ENCODE results near the gene TUBB2B.

DNA sequence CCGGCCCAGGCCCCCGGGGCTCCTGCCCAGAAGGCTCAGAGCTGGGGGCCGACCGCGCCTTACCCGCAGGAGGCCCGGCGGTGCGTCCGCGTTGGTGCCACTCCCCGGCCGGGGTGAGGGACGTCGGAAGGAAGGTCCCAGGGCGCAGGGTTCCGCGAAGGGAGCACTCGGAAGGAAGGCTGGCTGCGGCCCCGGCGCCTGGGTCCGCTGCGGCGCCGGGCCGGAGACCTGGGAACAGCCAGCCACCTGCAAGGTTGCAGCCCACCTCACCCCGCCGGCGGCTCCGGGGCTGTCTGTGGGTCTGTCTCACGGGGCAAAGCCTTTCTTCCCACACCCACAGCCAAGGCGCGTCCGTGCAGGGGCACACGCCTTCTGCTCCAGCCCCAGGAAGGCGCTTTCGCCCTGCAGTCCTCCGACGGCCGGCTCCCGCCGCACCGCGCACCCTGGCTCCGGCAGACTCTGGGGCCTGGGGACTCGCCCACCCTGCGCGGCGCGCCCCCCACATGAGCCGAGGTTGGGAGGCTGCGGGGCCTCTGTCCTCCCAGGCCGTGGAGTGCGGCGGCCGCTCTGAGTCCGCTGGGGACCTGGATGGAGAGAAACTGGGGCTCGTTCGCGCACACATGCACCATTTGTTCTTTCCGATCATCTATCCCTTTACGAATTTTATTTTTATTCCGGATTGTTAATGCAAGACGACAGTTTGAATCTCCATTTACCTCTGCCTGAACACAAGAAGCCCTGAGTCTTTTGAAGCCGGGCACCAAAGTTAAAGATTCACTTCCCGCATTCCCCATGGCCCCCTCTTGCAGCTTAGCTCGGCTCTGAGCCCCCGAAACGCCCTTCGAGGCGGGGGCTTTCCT, 4.6 kb upstream of the FOXC1 start:
- PRO-cap: no peak

- PRO-cap: no peak
Observed at GRCh38 chr6:1617333-1618108, 7.8 kb downstream of the FOXC1 start.

DNA sequence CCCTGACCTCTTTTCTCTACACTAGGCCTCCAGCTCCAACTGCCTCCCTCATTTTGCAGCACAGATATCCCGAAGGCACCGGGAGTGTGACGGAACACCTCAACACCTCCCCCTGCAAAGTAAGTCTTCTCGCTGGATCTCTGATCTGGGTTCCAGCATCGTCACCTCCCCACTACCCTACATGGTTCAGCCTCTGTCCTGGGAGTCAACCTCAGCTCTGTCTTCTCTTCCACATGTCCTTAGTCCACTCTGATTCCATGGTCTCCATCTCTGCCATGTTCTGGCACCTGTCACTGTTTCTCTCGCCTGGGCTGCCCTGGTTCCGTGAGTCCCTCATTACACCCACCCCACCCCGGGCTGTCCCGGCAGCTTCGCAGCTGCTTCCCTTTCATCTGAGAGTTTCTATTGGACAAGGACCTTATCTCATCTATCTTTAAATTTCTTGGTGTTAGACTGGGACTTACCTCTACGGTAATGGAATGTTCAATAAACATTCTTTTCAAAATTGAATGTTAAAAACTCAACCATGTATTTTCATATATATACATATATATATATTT, 108.6 kb downstream of the FOXC1 start:
- PRO-cap: no peak

DNA sequence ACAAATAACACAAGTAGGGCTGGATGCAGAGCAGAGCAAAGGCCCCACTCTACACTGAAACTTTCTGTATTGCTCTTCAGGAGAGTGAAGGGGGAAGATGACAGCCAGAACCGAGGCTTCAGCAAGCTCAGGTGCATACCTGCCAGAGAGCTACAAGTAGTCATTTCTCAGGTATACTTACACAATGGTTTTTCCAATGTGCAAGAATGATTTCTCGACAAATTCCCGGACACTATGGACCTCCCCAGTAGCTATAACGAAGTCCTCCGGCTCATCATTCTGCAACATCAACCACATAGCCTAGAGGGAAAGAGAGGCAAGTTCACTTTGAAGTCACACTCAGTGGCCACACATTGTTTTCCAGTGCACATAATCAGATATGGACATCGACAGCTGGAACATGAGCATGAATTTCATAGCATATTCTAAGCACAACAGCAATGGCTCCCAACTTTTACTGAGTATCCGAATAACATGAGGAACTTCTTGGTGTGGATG, 132.6 kb downstream of the FOXC1 start:
- PRO-cap: no peak

DNA sequence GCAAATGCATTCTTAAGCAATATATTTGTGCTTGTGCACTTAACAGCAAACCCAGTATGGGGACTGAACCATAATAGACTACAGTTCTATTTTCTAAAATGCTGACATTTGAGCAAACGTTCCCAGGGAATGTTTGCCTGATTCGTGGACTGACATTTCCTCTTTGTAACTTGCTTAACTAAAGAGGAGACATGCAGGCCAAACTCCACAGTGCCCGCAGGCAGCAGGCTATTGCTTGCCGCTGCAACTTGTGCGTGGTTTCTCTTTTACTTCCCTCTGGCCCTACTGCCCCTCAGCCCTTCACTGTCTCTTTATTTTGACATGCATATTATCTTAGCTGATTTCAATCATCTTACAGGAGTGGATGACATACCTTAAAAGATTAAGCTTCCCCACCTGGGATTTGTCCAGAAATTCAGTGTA, 141.5 kb downstream of the GMDS start:
- PRO-cap: no peak

DNA sequence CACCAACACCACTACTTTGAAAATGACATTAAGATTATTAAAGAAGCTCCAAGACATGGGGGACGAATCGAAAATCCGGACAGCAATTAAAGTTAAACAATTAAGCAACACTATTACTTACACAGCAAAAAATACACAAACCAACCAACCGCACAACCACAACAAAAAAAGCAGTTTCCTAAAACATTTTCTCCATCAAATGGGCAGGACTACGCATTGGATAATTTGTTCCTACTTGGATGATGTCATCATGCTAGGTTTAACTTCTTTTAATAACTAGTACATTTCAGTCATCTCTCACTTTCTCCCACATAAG, 134.4 kb downstream of the GMDS start:
- PRO-cap: no peak

DNA sequence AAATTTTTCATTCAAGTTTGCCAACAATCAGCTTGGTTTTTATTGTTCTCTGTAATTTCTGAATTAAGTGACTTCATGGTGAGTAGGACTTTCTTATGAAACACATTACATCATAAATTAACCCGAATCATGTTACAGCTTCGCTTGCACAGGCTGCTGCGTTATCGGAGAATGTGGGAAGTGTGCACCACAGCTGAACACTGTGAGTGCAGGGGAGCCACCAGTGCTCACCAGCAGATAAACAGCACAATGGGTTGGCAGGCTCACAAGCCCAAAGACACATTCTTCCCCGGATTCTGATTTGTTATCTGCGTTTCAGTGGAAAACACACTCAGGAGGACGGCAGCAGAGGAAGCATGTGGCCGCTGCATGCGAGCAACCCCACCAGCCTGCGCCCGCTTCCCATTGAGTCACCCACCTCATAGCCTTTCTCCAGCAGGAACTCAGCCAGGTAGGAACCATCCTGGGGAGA, 121.1 kb downstream of the GMDS start:
- PRO-cap: no peak

GRCh38 chr6:2623166-2623861, 127.4 kb downstream of the MYLK4 start:
- PRO-cap: bidirectional peak, plus-strand start at chr6:2623588, minus-strand start at chr6:2623467

- PRO-cap: no peak
Observed at GRCh38 chr6:2726101-2726604, 24.6 kb downstream of the MYLK4 start.

GRCh38 chr6:2734037-2734530, 16.6 kb downstream of the MYLK4 start:
- PRO-cap: no peak

DNA sequence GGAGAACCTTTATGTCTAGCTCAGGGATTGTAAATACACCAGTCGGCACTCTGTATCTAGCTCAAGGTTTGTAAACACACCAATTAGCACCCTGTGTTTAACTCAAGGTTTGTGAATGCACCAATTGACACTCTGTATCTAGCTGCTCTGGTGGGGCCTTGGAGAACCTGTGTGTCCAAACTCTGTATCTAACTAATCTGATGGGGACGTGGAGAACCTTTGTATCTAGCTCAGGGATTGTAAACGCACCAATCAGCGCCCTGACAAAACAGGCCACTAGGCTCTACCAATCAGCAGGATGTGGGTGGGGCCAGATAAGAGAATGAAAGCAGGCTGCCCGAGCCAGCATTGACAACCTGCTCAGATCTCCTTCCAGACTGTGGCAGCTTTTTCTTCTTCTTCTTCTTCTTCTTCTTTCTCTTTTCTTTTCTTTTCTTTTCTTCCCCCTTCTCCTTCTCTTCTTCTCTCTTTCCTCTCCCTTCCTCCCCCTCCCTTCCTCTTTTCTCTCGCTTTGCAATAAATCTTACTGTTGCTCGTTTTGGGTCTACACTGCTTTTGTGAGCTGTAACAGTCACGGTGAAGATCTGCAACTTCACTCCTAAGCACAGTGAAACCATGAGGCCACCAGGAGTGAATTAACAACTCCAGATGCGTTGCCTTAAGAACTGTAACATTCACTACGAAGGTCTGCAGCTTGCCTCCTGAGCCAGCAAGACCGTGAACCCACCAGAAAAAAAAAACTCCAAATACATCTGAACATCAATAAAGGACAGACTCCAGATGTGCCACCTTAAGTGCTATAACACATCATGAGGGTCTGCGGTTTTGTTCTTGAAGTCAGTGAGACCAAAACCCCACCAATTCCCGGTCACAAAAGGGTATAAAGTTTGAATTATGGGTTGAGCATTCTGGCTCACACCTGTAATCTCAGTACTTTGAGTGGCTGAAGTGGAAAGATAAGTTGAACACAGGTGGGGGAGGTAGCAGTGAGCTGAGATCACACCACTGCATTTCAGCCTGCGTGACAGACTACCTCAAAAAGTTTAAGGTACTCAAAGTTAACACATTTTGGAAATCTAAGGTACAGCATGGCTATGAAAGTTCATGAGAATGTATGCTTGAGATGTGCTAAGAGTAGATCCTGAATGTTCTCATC, 19.6 kb upstream of the SERPINB1 start:
- PRO-cap: no peak

DNA sequence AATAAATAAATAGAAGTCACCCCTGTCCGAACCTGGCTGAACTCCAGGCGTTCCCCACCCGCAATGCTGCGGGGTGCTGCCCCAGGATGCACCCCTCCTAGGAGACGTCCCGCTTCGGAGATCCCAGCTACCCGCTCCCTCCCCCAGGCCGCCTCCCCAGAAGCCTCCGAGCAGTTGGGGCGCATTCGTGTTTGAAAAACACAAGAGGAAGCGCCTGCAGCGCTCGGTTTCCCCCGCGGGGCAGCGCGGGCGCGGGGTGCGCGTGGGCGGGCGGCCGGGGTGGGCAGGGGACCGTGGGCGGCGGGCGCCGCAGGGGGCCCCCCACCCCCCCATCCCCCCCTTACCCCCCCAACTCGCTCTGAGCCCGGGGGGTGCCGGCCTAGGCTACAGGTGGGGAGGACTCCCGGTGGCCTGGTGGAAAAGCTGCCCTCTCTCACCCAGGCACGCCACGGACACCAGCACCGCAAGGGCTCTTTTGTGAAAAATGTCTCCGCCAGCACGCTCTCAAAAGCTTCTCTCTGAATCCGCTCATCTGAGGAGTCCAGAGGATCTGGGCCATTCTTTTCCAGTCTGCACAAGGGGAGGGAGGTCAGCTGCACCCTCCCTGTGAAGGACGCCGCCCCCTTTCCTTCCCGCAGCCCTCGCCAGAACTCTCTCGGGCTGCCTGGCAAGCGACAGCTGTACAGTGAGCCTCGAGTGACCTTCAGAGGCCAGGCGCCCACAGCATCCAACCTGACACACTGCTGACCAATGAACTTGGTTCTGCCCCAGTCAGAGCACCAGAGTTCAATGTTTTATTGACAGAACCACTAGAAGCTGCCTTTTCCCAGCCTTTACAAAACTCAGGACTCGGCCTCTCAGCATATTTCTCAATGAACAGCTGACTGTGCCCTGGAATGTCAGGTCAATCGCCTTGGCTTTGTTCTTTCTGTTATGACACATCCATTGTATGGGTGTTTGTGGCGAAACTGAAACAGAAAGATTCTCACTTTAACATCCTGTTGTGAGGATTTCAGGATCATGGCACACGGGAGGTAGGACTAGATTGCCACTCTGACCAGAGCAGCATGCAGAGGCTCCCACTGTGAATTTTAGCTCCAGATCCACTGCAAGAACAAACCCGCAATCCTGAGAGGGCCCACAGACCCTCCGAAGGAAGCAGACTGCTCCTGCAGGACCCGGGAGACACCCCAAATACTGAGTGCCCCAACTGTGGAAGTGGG, 26.8 kb downstream of the SERPINB9 start:
- PRO-cap: bidirectional peak, plus-strand start at position 194 of the sequence, minus-strand start at position 193 of the sequence; bidirectional peak, plus-strand start at position 647 of the sequence, minus-strand start at position 654 of the sequence; bidirectional peak, plus-strand start at position 1,006 of the sequence, minus-strand start at position 788 of the sequence

GRCh38 chr6:2900088-2901417, 2.6 kb downstream of the SERPINB9 start:
- PRO-cap: no peak

GRCh38 chr6:2976443-2976860, 5.1 kb upstream of the SERPINB6 start:
- PRO-cap: no peak

- PRO-cap: no peak
Observed at GRCh38 chr6:3022135-3022617, 22.5 kb downstream of the NQO2 start.

GRCh38 chr6:3105309-3106060, 13.0 kb upstream of the BPHL start:
- PRO-cap: no peak

GRCh38 chr6:3154351-3155056, 2.8 kb downstream of the TUBB2A start:
- PRO-cap: no peak

GRCh38 chr6:3155531-3156531, 1.5 kb downstream of the TUBB2A start:
- PRO-cap: no peak

DNA sequence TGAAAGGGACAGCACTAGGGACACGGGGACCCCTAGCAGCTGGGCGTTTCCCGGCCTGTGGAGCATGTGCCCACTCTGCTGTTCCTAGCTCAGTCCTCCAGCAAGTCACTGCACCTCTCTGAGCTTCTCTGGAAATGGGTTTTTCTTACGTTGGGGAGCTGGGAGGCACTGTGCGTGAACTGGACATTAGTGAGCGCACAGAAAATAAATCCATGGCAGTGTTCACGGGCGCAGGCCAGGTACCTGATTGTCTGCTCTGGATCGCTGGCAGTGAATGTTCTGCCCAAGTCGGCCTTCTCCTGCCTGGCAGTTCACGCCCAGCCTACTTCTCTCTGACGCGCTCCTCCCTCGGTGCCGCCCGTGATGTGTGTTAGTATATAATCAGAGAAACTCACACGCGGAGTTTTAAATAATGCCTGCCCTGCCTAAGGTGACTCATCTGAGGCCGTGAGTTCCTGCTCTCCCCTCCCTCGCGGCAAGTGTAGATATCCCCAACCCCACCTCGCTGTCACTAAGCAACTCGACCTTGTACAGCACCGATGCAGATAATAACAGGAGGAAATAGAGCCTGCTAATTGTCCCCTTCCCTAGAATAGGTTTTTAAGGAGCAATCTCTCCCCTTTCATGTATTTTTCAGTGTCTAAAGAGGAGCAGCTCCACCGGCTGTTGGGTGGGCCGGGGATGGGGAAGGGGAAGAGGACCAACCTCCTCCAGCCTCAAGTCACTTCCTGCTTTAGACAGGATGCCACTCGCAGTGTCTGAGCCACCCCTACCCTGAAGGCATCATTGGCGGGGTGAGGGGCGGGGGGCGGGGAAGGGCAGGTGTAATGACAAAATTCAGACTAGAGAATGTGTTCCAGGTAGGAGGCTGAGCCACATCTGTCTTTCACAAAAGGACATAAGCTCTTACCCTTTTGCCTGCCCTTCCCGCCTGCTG, 2.9 kb upstream of the TUBB2A start:
- PRO-cap: bidirectional peak, plus-strand start at position 514 of the sequence, minus-strand start at position 276 of the sequence

- PRO-cap: bidirectional peak, plus-strand start at chr6:3227862, minus-strand start at chr6:3227653
Observed at GRCh38 chr6:3227477-3228220, at the start of gene TUBB2B. TUBB2B (minus strand) TSS chr6:3227653.